Pericardium fibroblast (primary cell): ENCODE measurements around the genes OR4F17, C2CD4C and PRSS57.

DNA sequence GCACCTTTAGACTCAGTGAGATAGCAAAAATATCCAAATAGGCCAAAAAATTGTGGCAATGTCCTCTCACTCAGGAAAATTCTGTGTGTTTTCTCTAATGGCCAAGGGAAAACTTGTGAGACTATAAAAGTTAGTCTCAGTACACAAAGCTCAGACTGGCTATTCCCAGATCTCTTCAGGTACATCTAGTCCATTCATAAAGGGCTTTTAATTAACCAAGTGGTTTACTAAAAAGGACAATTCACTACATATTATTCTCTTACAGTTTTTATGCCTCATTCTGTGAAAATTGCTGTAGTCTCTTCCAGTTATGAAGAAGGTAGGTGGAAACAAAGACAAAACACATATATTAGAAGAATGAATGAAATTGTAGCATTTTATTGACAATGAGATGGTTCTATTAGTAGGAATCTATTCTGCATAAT lies at the start of gene OR4F17:
TSS of gene OR4F17 (plus strand) at position 266 of the 425 bp plus-strand sequence.
- RAMPAGE, long total RNA: no peak

GRCh38 chr19:307663-308319 lies 16.6 kb upstream of the PLPP2 start:
- RAMPAGE, long total RNA: no peak

GRCh38 chr19:309851-310565 lies 18.8 kb upstream of the PLPP2 start:
- RAMPAGE, long total RNA: no peak

DNA sequence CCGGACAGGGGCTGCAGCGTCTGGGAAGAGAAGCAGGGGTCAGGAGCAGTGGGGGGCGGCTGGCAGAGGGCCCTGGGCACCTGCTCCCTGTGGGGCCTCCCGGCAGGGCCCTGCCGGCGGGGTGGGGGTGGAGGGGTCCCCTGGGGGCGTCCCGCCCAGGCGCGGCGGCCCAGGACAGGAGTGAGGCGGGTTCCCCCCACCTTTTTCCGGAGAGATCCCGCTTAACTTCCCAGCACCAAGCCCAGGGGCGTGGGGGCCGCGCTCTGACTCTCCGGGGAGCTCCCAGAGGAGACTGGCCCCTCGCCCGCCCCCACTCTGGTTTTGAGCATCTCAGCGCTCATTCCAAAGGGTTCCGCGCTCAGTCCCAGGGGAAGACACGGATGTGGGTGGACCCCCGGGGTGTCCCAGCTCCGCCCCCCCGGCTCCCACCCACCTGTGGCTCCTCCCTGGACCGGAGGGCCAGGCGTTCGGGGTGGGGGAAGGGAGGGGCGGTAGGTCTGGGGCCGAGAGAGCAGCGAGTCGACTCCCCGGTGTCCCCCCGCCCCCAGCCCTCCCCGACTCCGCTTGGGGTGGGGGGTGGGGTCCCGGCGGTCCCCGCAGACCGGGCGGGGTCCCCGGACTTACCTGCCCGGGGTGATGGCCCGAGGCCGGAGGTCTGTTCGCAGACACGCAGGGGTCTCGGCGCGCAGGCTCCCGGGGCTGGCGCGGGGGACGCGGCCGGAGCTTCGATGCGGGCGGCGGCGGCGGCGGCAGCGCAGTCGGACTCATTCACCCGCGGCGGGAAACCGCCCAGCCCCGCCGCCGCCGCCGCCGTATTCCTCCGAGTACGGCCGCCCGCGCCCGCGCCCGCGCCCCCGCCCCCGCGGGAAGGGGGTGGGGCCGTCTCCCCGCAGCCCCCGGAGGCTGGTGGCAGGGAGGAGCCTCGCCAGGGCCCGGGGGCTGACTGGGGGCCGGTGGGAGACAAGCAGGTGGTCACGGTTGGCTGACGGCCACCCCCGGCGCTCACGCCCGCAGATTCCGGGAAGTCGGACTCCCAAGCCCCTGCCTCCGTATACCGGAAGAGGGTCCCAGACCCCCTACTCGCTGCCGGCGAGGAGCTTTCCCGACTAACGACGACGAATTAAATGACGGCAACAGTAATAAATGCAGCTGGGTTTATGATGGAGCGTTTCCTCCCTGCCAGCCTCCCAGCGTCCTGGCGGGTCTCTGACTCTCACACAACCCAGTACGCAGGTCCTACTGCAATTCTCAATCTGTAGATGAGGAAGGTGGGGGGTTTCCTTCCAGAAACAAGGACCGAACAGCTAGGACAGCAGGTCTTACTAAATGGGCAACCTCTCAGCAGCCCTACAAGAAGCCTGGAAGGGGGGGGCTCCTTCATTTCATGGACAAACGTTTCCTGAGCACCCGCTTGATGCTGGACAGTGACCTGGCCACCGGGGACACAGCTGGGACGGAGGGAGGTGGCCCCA lies at the start of gene C2CD4C:
TSS of gene C2CD4C (minus strand) at position 766 of the 1,472 bp plus-strand sequence.
- RAMPAGE, long total RNA: no peak

DNA sequence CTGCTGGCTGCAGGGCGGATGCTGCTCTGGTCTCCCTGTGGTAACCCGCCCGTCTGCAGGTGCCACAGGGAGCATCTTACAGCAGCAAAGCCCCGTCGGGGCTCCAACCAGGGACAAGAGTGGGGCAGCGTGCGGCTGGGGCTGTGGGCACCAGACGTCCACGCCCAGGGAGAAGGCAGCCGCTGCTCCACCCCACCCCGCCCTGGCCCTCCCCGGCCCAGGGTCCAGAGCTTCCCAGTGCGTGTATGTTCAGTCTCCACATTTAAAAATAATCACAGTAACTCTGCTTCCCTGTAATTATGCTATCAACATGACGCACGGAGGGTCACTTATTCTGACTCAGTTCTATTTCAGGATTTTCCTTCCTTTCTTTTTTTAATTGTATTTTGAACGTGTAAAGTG lies 16.4 kb upstream of the C2CD4C start:
- RAMPAGE, long total RNA: no peak

GRCh38 chr19:426989-427746 lies 18.2 kb upstream of the C2CD4C start:
- RAMPAGE, long total RNA: no peak

GRCh38 chr19:538480-538978 lies 5.3 kb upstream of the GZMM start:
- RAMPAGE, long total RNA: no peak

GRCh38 chr19:571653-572051 lies 744 bp upstream of the BSG start:
- RAMPAGE, long total RNA: no peak

DNA sequence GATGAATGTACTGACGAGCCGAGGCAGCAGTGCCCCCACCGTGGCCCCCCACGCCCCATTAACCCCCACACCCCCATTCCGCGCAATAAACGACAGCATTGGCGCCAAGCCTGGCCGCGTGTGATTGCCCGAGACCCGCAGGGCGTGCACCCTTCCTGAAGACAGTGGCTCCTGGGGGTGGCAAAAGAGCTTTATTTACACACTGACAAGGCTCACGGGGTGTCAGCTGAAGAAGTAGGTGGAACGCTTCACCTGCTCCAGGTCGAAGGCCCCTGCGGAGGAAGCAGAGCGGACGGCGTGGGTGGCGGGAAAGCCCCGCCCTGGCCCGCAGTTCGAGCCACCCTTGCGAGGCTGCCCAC lies 16.3 kb downstream of the POLRMT start:
- RAMPAGE, long total RNA: no peak

- RAMPAGE, long total RNA: no peak
Observed at GRCh38 chr19:629728-630424, 3.5 kb downstream of the POLRMT start.

DNA sequence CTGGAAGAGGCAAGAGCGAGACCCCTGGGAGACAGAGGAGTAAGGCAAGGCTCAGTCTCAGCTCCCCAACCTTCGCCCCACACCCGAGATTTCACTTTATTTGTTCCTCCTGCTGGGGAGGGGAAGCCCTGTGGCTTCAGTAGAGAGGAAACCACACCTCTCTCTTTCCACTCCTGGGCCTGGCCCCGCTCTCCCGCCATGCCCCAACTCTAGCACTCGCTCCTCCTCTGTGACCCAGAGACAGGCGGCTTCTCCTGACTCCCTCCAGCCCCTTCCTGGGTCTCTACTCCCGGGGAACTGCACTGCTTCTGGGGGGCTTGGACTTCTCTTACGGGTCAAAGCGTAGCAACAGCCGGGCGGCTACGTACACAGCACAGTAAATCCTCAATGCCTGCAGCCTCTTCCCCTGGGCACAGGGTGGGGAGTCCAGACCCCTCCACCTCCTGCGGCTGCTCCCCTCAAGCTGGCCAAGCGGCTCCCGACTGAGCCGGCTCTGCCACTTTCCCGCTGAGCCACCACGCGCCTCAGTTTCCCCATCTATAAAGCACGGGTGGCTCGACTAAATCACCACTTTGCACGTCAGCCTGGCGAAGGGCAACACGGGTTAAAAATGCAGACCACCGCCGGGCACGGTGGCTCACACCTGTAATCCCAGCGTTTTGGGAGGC lies 1.5 kb downstream of the RNF126 start:
- RAMPAGE, long total RNA: no peak

- RAMPAGE, long total RNA: no peak
Observed at GRCh38 chr19:664786-665489, 1.9 kb upstream of the RNF126 start.

- RAMPAGE, long total RNA: no peak
Observed at GRCh38 chr19:695317-695875, at the start of gene PRSS57. PRSS57 (minus strand) TSS chr19:695452.

DNA sequence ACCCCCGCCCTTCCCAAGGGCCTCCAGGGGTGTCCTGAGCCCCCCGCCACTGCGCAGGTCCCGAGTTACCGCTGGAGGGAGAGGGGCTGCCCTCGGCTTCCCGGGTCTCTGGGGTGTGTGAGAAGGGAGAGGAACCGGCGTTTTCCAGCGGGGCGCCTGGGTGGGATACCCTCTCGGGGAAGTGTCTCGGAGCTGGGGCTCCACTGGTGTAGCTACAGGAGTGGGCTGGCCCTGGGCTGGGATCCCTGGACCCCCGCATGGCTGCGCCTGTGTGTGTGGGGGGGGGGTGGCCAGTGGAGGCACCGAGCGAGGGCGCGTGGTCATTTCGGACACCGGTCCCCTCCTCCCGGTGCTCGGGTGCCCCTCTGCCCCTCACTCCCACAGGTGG lies 894 bp downstream of the PALM start:
- RAMPAGE, long total RNA: no peak

GRCh38 chr19:744759-745076 lies 6.2 kb upstream of the MISP start:
- RAMPAGE, long total RNA: no peak

DNA sequence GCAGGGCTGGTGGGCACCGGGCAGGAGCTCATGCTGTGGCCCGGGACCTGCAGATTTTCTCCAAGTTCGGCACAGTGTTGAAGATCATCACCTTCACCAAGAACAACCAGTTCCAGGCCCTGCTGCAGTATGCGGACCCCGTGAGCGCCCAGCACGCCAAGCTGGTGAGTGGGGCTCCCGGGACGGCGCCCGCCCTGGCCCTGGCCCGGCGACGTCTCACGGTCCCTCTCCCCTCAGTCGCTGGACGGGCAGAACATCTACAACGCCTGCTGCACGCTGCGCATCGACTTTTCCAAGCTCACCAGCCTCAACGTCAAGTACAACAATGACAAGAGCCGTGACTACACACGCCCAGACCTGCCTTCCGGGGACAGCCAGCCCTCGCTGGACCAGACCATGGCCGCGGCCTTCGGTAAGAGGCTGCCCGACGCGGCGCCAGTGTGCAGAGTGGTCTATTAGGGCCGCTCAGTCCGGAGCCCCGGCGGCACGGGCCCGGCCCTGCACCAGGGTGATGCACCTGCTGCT lies 7.6 kb downstream of the PTBP1 start:
- RAMPAGE, long total RNA: no peak

DNA sequence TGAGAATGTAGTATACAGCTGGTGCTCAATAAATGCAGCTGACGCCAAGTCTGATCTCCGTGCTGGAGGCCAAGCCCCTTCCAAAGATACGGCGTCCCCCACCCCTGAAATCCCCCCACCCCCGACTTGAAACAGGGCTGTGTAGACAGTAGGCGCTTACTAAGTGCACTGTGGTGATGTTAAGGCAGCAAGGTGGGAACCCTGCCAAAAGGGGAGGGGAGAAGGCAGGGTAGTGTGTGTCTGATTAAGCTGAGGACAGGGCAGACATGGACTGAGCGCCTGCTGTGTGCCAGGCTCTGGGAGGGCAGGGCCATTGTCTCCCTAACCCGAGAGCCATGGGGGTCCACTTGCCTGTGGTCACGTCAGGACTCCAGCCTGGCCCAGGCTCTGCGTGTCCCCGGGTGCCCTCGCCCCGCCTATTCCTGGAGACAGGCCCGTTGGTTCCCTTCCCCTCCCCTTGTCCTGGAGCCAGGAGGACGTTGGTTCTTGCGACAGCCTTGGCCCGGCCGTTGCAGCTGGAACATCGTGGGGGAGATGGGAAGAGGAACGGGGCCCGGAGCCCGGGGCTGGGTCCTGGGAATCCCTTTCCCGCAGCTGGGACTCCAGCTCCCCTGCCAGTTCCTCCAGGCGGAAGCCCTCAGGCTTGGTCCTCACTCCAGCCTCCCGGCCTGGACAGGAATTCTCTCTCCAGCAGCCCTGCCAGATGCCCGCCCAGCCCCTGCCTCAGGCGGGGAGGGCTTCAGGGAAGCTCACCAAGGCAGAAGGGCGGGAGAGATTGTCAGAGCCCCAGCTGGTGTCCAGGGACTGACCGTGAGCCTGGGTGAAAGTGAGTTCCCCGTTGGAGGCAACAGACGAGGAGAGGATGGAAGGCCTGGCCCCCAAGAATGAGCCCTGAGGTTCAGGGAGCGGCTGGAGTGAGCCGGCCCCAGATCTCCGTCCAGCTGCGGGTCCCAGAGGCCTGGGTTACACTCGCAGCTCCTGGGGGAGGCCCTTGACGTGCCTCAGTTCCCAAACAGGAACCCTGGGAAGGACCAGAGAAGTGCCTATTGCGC lies 1.6 kb upstream of the ELANE start:
- RAMPAGE, long total RNA: no peak

DNA sequence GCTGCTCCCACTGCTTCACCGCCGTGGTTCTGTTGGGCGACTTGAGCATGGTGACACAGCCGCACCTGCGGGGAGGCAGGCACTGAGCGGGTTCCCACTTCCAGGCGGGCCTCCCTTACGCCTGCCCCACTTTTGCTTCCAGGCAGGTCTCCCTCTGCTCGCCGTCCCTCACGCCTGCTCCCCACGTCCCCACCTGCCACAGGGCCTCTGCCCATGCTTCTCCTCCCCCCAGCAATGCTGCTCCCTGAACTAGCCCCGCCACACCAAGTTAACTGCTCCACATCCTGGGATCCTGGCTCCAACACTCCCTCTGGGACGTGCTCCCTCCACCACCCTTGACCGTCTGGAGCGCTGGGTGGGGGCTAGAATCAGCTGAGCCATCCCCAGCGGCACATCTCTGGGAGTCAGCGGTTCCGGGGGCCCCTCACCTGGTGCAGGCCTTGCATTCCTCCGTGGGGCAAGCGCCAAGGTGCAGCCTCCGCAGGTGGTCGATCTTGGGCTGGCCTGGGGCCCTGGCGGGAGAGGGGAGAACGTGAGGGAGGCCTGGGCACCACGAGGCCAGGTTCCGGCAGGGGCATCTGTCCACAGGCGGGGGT lies 9.1 kb downstream of the CFD start:
- RAMPAGE, long total RNA: no peak

- RAMPAGE, long total RNA: no peak
Observed at GRCh38 chr19:906360-906979, 6.5 kb downstream of the R3HDM4 start.

GRCh38 chr19:924809-925244 lies 1.0 kb upstream of the ARID3A start:
- RAMPAGE, long total RNA: no peak